ENCODE results near the gene SPOCD1.

DNA sequence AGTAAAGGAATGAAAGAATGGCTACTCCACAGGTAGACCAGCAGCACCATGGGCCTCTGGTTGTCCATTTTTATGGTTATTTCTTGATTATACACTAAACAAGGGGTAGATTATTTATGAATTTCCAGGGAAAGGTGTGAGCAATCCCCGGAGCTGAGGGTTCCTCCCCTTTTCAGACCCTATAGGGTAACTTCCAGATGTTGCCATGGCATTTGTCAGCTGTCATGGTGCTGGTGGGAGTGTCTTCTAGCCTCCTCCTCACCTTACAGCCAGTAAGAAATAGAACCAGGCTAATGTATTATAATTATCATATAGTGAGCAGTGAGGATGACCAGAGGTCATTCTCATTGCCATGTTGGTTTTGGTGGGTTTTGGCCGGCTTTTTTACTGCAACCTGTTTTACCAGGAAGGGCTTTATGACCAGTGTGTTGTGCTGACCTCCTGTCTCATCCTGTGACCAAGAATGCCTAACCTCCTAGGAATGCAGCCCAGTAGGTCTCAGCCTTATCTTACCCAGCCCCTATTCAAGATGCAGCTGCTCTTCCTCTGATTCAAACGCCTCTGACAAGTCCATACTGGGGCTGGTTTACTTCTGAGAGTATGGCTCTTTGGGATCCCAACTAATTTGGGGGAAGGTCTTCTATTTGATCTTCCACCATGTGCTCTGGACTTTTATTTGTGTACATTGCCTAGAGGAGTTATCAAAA lies 13.5 kb upstream of the TINAGL1 start:
- PRO-cap: no peak

DNA sequence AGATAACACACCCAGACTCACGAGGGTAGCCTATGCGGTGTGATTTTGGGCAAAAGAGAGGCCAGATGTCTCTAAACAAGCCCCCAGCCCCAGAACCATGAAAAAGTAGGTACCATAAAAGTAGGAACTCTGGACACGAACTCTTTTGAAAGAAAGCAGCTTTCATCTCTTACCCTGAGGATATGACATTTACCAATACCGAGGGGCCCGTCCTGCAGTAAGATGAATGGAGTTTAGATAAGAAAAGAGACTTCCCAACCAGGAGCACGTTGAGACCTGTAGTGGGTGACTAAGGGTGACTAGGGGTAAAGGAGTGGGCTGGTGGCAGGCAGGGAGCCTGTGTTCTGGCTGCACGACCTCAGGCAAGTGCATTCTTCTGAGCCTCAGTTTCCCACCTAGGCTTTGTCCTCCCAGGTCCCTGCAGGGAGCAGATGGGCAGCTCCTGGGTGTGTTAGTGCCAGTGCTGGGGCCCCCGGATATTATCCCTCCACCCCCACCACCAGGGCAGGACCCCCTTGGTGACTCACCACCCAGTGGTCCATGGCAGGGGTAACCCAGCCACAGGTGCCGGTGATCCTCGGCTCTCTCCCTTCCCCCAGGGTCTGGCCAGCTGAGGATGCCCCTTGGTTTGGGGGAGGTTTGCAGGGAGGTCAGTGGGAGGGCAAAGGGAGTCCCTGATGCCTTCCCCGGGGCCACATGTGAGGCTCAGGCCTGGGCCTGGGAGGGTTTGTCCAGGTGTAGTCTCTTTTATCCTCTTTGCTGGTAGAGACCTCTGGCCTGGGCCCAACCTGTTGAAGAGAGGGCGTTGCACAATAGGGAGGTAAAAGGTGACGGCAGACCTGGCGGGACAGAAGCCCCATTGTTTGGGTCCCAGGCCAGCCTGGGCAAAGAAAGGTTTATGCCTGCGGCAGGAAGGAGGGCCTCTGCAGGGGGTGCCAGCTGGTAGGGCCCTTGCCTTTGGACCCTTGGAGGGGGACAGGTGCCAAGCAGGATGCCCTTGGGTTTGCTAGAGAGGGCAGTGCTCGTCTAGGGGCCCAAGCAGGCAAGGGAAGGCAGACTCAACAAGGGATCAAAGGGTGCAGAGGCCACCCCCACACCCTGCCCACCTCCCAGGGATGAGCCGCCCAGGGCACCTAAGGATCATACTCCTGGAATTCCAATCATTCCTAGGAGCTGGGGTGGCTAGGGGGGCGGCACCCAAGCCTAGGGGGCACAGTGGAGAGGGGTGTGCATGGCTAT lies 1.0 kb upstream of the TINAGL1 start:
- PRO-cap: no peak

GRCh38 chr1:31582173-31583020 lies 6.1 kb downstream of the TINAGL1 start:
- PRO-cap: no peak

DNA sequence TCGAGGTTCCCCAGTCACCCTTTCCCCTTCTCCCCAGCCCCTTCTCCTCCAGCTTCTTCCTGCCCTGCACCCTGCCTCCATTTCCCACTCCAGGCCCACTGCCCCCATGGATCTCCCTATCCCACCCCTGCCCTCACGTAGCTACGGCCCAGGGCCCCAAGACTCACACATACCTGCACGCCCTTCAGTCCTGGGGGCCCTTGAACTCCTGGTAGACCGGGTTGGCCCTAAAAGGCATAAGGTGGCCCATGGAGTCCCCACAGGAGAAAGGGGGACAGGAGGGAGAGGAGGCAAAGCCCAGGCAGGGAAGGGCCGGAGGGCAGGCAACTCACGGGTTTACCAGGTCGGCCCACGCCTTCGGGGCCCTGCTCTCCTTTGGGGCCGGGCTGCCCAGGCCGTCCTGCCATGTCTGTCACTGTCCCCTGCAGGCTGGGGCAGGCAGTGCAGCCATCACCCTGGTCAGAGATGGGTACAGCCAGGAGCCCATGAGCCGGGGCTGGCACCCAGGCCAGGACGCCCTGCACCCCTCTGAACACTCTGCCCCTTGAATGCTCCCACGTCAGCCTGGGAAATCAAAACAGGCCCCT lies 19.9 kb downstream of the COL16A1 start:
- PRO-cap: no peak

DNA sequence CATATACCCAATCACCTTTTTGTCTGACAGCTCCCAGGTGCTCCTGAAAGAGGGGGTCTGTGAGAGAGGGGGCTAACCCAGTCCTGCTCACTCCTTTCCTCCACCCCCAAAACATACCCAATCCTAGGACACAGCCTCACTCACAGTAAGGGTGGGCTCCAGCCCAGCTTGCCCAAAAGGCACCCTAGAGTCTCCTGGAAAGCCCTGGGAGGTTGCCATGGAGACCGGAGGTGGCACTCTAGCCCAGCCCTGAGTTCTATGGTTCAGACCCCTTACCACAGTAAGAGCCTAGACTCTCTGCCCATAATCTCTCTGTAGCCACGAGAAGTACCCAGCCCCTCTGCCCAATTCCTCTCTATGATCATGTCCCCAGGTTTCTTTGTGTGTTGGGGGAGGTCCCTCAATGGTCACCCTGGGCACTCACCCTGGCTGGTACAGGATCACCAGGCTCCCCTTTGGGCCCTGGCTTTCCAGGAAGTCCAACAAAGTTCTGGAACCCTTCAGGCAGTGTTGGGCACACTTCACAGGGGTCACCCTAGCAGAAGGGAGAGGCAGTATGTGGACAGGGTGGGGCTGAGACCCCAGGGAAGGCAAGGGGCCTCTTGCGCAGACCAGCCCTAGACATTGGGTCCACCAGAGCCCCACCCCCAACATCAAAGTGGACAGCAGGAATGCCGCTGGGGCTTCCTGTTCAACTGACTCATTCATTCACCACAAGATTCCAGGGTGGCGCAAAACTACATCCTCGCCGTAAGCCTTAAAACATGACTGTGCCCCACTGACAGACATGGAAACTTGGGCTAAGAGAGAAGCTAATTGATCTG lies 14.3 kb downstream of the COL16A1 start:
- PRO-cap: no peak

- PRO-cap: unidirectional peak, minus-strand start at chr1:31704524
Observed at GRCh38 chr1:31704308-31705149, 712 bp upstream of the COL16A1 start.

GRCh38 chr1:31739086-31739845 lies 24.9 kb downstream of the ADGRB2 start:
- PRO-cap: no peak

GRCh38 chr1:31742768-31743105 lies 21.4 kb downstream of the ADGRB2 start:
- PRO-cap: no peak

DNA sequence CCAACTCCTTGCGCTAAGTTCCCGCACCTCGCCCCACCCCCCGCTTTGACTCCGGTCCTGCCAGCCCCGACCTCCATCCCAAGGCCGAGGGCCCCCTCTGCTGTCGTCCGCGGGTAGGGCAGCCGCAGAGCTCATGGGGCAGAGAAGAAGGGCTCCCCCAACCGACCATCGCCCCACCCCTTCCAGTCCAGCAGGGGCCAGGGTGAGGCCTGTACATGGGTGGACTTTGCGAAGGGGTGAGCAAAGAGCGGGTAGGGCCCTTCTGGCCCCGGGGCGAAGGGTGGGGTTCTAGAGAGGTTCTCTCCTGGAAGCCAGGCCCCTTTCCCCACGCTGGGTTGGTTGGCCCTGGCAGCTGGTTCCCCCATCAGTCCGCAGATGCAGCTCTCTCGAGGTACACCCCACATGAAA lies 25.1 kb upstream of the ADGRB2 start:
- PRO-cap: no peak

GRCh38 chr1:31798439-31799167 lies 17.2 kb downstream of the SPOCD1 start:
- PRO-cap: no peak

DNA sequence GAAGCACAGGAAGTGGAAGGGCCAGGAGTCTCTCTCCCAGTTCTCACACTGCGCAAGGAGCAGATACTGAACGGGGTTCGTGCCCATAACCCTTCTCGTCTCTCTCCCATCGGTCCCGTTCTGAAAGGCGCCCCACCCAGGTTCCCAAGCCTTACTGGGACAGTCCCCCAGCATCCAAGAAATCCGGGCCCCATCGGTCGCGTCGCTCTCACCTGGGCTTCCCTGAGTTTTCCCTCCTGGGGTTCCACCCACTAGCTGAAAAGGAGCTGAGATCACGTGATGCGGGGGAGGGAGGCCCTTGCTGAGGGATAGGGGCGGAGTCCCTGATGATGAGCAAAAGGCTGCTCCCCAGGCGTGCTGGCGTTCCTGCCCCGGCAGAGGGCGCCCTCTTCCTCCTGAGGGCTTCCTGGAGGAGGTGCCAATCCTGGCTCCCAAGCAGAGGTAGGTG lies at the start of gene SPOCD1:
SPOCD1 (minus strand) TSS at position 274 of the 448 bp plus-strand sequence.
- PRO-cap: no peak

- PRO-cap: no peak
Observed at GRCh38 chr1:31905059-31905705, 33.0 kb downstream of the PTP4A2 start.

GRCh38 chr1:31905706-31906685 lies 32.2 kb downstream of the PTP4A2 start:
- PRO-cap: no peak

- PRO-cap: no peak
Observed at GRCh38 chr1:31918317-31919299, 19.6 kb downstream of the PTP4A2 start.

GRCh38 chr1:31936506-31937122 lies 1.6 kb downstream of the PTP4A2 start:
- PRO-cap: no peak

- PRO-cap: no peak
Observed at GRCh38 chr1:31955863-31956532, 17.8 kb upstream of the PTP4A2 start.

GRCh38 chr1:32003616-32003815 lies 10.2 kb upstream of the KHDRBS1 start:
- PRO-cap: no peak

GRCh38 chr1:32066126-32067232 lies 6.3 kb upstream of the TMEM39B start:
- PRO-cap: no peak

DNA sequence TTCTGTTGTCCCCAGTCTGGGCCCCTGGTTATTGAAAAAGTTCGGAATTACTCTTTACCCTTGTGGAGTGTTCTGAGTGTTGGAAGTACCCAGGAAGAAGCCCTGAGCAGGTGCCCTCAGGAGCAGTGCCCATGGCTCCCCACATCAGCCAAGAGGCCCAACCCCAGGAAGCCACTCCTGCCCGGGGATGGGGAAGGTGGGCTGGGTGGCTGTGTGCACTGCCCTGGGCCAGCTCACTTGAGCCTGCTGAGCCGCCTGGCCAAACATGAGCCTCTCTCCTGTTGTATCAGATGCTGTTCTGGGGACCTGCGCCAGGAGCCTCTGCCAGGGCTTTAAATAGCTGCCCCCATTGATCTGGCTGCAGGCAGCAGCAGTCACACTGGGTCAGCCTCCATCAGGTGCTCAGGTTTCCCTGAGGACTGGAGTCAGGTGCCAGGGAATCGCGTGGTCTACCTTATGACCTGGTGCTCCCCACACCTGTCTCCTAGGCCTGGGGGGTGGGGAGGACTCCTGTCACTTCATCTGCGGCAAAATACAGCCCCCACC lies 782 bp upstream of the CCDC28B start:
- PRO-cap: no peak

- PRO-cap: no peak
Observed at GRCh38 chr1:32310106-32310367, 18.2 kb downstream of the HDAC1 start.